Measurements from ENCODE around the gene MMP13.

DNA sequence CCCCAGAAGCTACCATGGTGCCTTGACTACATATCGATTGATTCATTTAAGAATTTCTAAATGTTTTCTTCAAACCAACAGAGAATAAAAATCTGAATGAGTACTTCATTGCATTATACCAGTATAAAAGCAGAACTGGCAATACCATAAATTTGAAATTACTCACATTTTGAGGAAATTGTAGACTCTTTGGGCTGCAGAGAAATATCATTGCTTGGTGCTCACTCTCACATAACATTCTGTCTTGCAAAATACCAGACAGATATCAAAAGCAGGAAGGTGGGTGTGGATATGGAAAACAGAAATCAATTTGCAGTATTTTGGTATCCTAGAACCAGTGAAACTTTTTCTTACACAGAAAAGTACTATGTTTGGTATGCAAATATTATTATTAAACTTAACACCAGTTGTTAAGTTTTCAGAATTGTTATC lies 113.4 kb downstream of the MAML2 start:
- PRO-cap, 7 experiments: peak in 1 of 7 experiments; most common minus-strand start position 241 of the sequence (in 1)
- RAMPAGE, long total RNA, 2 experiments: no peak in any of the 2 experiments

DNA sequence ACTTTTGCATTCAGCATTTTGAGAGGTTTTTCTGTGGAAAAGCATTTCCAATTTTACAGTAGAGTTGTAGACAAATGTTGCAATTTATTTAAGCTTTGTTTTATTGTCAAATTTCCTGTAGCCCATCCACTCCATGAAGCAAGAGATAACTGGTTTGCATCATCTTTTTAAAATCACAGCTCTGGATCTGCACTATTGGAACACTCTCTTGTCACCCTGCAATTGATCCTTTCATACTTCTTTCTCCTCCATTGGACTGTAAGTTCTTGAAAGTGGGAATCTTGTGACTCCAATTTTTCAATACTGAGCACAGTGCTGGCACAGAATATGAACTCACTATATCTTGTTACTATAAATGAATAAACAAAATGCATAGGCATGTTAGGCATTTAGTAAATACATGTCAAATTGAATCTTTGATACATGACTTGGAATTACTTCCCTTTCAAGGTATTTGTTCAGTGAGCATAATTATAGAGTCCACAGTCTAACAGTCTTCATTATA lies 85.9 kb downstream of the MAML2 start:
- PRO-cap, 7 experiments: no peak in any of the 7 experiments
- RAMPAGE, long total RNA, 2 experiments: no peak in any of the 2 experiments

DNA sequence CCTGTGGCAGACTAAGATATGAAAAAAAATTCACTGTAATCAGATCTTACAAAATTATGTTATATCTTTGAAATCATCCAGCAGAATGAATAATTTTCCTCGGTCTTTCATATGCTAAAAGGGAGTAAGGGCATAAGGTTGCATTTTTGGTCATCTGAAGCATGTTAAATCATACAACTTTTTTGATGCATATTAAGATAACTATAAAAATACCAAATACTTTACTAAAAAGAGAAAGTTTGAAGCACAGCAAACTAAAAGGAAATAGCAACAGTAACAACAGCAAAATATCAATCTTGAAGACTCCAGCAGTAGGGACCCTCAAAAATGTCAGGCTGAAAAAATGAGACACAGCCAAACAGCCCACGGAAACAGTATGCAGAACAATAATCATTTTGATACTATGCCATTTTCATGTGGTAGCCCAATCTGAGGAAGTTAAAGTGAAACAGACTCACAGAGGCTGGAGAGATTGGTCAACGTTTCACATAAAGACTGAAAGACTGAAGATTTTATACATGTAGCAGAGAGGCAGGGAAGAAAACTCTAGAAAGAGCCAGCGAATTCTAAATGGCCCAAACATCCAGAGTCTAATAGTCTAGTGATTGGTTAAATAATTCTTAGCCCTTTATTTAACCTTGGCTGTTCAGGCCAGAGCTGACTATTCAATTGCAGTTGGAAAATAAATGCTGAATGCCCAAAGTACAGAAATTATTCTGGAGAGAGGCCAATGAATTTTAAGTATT lies 49.5 kb downstream of the MAML2 start:
- PRO-cap, 7 experiments: peak in 1 of 7 experiments; most common plus-strand start position 519 of the sequence (in 1); most common minus-strand start position 486 of the sequence (in 1)
- RAMPAGE, long total RNA, 2 experiments: no peak in any of the 2 experiments

DNA sequence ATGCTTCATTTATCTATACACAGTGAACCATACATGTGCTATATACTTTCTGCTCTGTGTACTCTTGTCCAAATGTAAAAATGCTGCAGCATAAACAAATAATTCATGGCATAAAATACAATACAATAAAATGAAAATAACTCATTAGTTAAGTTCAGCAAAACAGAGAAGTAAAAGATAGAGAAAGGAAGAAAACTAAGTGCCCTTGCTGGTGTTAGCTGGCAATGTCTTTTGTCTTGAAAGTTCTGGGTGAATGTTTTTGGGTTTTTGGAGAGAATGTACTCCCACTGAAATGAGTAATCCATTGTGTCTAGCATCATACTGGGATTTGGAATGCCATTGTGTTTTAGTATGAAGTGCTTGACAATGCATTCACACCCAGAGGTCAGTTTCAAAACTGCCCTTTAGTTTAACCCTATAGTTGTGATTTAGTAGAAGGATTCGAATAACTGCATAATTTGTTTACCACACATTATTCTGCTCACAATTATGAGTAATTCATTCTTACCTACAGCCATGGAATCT lies 34.0 kb downstream of the MAML2 start:
- PRO-cap, 7 experiments: no peak in any of the 7 experiments
- RAMPAGE, long total RNA, 2 experiments: no peak in any of the 2 experiments

DNA sequence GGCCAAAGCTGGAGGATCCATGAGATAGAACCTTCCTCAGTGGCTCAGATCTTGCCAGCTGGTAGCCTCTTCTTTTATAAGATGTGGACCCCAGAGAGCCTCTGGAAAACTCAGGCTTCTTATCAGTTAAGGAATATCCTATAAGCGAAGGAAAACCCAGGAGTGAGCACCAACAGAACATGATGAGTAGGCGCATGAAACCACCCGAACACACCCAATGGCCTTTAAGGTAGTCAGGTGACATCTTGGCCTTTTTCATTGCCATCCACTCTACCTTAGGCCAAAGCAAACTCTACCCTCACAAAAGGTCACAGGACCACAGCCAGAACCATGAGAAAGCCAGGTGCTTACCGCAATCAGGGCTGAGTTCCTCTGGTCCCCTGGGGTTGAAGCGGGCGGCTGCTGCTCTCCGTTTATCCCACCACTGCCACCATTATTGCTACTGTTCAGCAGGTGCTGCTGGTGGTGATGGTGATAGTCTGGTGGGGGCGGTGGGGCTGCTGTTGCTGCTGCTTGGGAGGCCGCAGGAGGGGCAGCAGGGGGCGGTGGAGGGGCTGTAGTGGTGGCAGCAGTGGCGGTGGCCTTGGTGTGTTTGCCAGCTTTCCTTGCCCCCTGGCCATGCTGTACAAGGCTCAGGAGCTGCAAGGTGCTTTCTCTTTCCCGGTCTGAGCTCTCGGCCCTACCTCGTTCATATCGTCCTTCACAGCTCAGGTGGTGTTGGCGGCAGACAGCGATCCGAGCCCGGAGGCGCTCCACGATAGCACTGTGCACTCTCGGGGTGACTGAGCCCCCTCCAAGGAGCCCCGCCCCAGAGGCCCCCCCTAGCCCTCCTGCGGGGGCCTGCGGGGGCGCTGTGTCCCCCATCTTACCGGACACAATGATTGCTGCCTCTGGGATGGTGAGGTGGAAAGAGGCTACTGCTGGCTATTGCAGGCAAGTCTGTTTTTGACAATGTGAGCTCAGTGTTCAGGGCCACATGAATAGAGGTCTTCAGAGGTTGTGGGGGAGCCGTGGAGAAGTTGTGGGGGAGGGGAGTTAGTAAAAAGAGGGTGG lies 1.6 kb downstream of the MAML2 start:
- PRO-cap, 7 experiments: peak in 7 of 7 experiments; most common plus-strand start position 880 of the sequence (in 4); most common minus-strand start position 767 of the sequence (in 5)
- RAMPAGE, long total RNA, 2 experiments: start-site peak on the minus strand in 2 of 2 experiments, centred at positions 758 to 906 of the sequence, 20 to 33 reads per replicate

GRCh38 chr11:99020254-99020624 lies 510 bp upstream of the CNTN5 start:
- PRO-cap, 7 experiments: no peak in any of the 7 experiments
- RAMPAGE, long total RNA, 2 experiments: no peak in any of the 2 experiments

DNA sequence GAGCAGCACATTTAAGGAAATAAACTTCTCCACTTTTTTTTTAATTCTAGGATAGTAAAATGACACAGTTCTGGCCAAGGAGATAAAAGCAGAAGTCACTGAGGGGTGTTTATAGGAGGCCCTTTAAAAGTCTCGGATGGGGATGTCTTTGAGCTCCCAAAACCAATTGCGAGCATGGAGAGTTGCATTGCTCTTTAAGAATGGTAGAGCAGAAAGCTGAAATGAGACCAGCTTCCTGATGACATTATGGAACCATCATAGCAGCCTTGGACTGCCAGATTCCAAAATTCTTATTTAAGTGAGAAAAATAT lies 140.6 kb downstream of the CNTN5 start:
- PRO-cap, 7 experiments: no peak in any of the 7 experiments
- RAMPAGE, long total RNA, 2 experiments: no peak in any of the 2 experiments

- PRO-cap, 7 experiments: no peak in any of the 7 experiments
- RAMPAGE, long total RNA, 2 experiments: no peak in any of the 2 experiments
Observed at GRCh38 chr11:100630960-100631311, 56.2 kb upstream of the ARHGAP42 start.

- PRO-cap, 7 experiments: no peak in any of the 7 experiments
- RAMPAGE, long total RNA, 2 experiments: no peak in any of the 2 experiments
Observed at GRCh38 chr11:100817953-100819169, 131.3 kb downstream of the ARHGAP42 start.

- PRO-cap, 7 experiments: no peak in any of the 7 experiments
- RAMPAGE, long total RNA, 2 experiments: no peak in any of the 2 experiments
Observed at GRCh38 chr11:100902573-100903143, 215.6 kb downstream of the ARHGAP42 start.

- PRO-cap, 7 experiments: peak in 7 of 7 experiments; most common plus-strand start chr11:101128361 (in 5); most common minus-strand start chr11:101128243 (in 1)
- RAMPAGE, long total RNA, 2 experiments: start-site peak on the minus strand in 2 of 2 experiments, at chr11:101128225-101128284 at its widest, 37 to 47 reads per replicate
Observed at GRCh38 chr11:101128132-101128605, 1.4 kb downstream of the PGR start.

GRCh38 chr11:101407262-101407674 lies 176.5 kb downstream of the TRPC6 start:
- PRO-cap, 7 experiments: no peak in any of the 7 experiments
- RAMPAGE, long total RNA, 2 experiments: no peak in any of the 2 experiments

DNA sequence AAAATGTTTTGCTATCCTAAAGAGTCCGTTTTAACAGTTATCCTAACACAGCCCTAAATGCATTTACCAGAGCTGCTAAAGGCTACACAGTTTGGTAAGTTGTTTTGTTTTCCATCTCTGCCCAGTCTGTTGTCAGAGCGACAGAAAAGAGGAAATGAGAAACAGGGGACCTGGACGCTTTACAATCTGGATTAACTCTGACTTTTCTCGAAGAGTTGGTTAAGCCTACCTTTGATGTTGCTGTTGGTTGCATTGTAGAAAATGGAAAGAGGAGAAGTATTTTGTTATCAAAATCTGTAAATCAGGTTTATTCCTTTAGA lies 572 bp downstream of the ANGPTL5 start:
- PRO-cap, 7 experiments: peak in 3 of 7 experiments; most common plus-strand start position 132 of the sequence (in 1); most common minus-strand start position 65 of the sequence (in 3)
- RAMPAGE, long total RNA, 2 experiments: no peak in any of the 2 experiments

DNA sequence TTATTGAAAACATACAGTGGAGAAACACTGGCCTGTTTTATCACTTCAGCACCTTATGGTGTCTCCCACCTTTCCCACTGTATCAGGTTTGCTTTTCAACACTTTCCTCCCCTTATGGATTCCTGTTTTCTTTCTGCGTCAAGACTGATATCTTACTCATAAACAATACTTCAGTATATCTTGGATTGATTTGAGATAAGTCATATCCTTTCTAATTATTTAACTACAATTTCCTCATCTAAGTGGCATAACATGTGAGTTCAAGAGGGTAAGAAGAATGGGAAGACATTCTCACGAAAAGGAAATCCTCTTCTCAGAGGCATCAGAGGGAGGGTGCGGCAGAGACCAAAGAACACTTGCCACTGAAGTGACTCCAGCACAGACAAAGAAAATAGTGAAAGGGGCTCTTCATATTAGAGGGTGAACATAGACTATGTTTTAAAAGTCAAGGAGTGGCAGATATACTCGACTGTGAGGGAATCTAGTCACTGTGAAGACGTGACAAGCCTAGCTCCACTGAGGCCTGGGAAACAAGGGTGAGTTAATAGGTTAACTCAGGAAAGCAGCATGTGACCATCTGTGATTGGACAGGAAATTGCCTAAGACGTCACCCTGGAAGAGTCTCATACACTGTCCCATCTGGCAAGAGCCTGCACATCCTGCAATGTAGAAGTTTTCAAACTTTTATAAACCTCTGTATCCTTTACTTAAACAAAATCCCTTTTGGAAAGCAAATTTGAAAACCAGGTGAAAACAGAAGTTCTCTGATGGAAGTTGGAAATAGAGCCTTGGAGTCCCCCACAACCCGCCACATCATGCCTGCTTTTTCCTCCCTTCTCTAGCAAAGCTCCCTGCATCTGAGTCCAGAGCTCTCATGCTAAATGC lies 1.8 kb upstream of the MMP1 start:
- PRO-cap, 7 experiments: no peak in any of the 7 experiments
- RAMPAGE, long total RNA, 2 experiments: no peak in any of the 2 experiments

DNA sequence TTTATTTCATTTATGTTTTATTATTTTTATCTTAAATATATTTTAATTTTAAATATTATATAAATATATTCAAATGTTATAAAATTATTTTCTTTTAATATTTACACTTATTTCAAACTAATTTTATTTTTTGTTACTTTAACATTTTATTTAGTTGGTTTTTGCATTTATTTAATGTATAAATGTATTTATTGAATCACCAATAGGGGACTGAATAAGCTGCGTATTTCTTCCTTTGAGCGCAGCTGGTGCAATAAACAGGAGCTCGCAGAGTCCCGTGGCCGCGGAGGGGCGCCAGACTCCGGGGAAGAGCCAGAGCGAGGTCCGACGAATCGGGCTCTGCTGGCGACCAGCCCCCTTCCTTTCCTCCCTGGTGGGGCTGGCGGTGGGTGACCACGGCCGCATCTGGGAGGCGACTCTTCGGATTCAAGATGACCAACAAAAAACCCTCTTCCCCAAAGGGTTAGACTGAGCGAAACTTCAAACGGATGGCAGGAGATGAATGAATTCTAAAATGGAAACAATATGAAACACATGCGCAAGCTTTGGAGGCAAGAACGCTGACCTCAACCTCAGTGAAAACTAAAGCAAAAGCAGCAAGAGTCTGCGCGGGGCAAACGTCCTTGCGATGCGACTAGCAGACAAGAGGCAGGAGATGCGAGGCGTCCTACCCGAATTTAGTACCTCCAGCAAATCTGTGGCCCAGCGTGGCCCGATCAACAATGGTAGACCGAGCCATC lies 12.0 kb downstream of the MMP3 start:
- PRO-cap, 7 experiments: no peak in any of the 7 experiments
- RAMPAGE, long total RNA, 2 experiments: no peak in any of the 2 experiments

DNA sequence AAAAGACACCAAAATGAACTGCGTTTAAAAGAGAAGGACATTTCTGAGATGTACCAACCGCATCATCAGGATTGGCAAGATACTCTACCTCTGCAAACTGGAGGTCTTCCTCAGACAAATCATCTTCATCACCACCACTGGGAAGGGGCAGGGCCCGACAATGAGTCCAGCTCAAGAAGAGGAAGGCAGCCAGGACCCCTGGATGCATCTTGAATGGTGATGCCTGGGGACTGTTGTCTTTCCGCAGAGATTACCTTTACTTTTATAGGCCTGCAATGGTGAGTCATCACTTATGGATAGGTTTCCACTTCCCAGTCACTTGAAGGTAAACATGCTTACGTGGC lies at the start of gene MMP13:
TSS of gene MMP13 (minus strand) at position 235 of the 344 bp plus-strand sequence.
- PRO-cap, 7 experiments: no peak in any of the 7 experiments
- RAMPAGE, long total RNA, 2 experiments: no peak in any of the 2 experiments

DNA sequence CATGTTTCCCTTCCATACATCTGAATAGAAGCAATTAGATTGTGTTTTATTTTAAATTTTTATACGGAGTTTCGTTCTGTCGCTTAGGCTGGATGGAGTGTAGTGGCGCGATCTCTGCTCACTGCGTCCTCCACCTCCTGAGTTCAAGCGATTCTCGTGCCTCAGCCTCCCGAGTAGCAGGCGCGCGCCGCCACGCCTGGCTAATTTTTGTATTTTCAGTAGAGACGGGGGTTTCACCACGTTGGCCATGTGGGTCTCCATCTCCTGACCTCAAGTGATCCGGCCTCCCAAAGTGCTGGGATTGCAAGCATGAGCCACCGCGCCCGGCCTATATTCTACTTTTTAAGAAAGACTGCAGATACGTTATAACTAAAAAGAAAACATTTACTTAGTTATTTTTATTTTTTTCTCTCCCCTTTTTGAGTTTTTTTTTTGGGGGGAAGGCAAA lies 781 bp downstream of the DYNC2H1 start:
- PRO-cap, 7 experiments: peak in 1 of 7 experiments; most common minus-strand start position 145 of the sequence (in 1)
- RAMPAGE, long total RNA, 2 experiments: no peak in any of the 2 experiments

- PRO-cap, 7 experiments: no peak in any of the 7 experiments
- RAMPAGE, long total RNA, 2 experiments: no peak in any of the 2 experiments
Observed at GRCh38 chr11:103738628-103739752, 297.4 kb upstream of the DDI1 start.

GRCh38 chr11:104093863-104094517 lies 57.5 kb downstream of the DDI1 start:
- PRO-cap, 7 experiments: no peak in any of the 7 experiments
- RAMPAGE, long total RNA, 2 experiments: no peak in any of the 2 experiments

GRCh38 chr11:105033180-105033894 lies 1.6 kb downstream of the CASP1 start:
- PRO-cap, 7 experiments: no peak in any of the 7 experiments
- RAMPAGE, long total RNA, 2 experiments: no peak in any of the 2 experiments

Data from ovary (tissue), 7 donors.